Tibial nerve (tissue), 3 donors: ENCODE measurements around the genes ZNF135, ZSCAN18 and ZNF329.

GRCh38 chr19:58058978-58059384 lies at the start of gene ZNF135:
Gene ZNF135, plus strand, starts transcription at chr19:58059282.
- PRO-cap = bidirectional peak, plus-strand start at chr19:58059318, minus-strand start at chr19:58059166
- RAMPAGE, long total RNA, 3 experiments = start-site peak on the plus strand in 2 of 3 experiments, at chr19:58059229-58059301 at its widest, 60 to 66 reads per replicate

GRCh38 chr19:58097387-58098327 lies at the start of gene ZSCAN18:
Gene ZSCAN18, minus strand, starts transcription at chr19:58098231.
- PRO-cap = bidirectional peak, plus-strand start at chr19:58098512, minus-strand start at chr19:58098228
- RAMPAGE, long total RNA, 3 experiments = start-site peak on the minus strand in 3 of 3 experiments, at chr19:58098217-58098239 at its widest, 26 to 108 reads per replicate

- PRO-cap = bidirectional peak, plus-strand start at chr19:58150888, minus-strand start at chr19:58150787
- RAMPAGE, long total RNA, 3 experiments = start-site peak on the minus strand in 2 of 3 experiments, at chr19:58150765-58150804 at its widest, 16 to 50 reads per replicate
Observed at GRCh38 chr19:58149981-58151030, at the start of gene ZNF329. Gene ZNF329, minus strand, starts transcription at chr19:58150789.

GRCh38 chr19:58381253-58381615 lies 404 bp upstream of the ZNF837 start:
- PRO-cap = bidirectional peak, plus-strand start at chr19:58381376, minus-strand start at chr19:58381030
- RAMPAGE, long total RNA, 3 experiments = no peak in any of the 3 experiments

GRCh38 chr19:58407477-58408127 lies 847 bp upstream of the ZNF584 start:
- PRO-cap = no peak
- RAMPAGE, long total RNA, 3 experiments = start-site peak on the minus strand in 1 of 3 experiments, at chr19:58407664-58408189 at its widest, 5 reads per replicate

DNA sequence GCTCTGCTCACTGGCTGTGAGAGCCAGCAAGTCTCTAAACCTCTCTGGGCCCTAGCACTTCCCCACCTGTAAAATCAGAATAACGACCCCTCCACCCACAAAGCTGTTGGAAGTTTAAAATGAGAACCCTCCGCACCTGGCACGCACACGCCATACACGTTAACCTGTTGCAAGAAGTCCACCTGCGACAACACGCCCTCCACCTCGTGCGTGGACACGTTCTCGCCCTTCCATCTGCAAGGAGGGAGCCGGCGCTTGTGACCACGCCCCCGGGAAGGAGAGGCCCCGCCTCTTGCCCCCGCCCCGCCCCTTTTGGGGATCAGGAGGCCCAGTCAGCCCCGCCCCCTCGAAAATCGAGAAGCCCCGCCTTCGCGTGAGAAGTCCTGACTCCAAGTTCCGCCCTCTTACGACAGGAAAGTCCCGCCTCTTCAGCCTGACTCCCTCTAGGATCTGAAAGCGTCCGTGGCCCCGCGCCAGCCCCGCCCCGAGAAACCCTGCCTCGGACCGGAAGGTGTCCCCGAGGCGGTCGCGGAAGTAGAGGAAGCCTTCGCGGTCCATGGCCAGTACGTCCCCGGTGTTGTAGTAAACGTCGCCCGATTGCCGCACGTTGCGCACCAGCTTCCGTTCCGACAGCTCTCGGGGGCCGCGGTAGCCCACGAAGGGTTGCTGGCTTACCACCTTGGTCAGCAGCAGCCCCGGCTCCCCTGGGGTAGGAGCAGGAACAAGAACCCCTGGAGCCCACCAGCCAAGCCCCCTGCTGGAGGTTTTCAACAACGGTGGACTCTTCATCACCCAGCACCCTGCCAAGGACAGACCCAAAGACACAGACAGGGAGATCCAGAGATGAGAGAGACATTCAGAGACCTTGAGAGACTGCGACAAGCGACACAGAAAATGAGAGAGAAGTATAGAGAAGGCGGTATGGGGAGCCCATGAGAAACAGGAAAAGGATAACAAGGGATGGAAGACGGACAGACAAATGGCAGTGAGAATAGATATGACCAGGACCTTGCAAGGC lies 12.5 kb downstream of the SLC27A5 start:
- PRO-cap = bidirectional peak, plus-strand start at position 537 of the sequence, minus-strand start at position 236 of the sequence
- RAMPAGE, long total RNA, 3 experiments = start-site peak on the plus strand in 3 of 3 experiments, centred at positions 530 to 625 of the sequence, 9 to 50 reads per replicate; start-site peak on the minus strand in 3 of 3 experiments, centred at positions 244 to 250 of the sequence, 46 to 51 reads per replicate

- PRO-cap = unidirectional peak, plus-strand start at chr19:58514200
- RAMPAGE, long total RNA, 3 experiments = no peak in any of the 3 experiments
Observed at GRCh38 chr19:58513548-58514448, 2.0 kb upstream of the SLC27A5 start.

GRCh38 chr19:58518623-58519449 lies 774 bp downstream of the ZBTB45 start:
- PRO-cap = no peak
- RAMPAGE, long total RNA, 3 experiments = no peak in any of the 3 experiments

GRCh38 chr19:58553753-58554771 lies 843 bp downstream of the CHMP2A start:
- PRO-cap = no peak
- RAMPAGE, long total RNA, 3 experiments = start-site peak on the minus strand in 2 of 3 experiments, at chr19:58554197-58554204 at its widest, 25 to 41 reads per replicate

DNA sequence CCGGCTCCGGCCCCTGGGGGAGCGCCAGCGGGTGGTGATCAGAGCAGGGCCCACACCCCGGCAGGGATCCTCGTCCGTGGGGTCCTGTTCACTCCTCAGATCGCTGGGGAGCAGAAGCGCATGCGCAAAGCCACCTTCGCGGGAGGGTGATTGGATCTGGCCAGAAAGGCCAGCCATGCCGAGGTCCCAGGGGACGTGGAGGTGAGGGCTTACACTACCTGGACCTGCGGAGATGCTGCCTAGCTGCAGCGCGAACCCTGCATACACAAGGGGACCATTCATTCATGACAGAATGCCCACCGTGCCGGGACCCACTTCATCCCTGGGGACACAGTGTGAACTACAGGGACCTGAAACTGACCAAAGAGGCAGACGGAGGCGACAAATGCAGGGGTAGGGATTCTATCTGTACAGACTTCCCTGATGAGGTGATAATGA lies 4.9 kb upstream of the UBE2M start:
- PRO-cap = no peak
- RAMPAGE, long total RNA, 3 experiments = no peak in any of the 3 experiments

DNA sequence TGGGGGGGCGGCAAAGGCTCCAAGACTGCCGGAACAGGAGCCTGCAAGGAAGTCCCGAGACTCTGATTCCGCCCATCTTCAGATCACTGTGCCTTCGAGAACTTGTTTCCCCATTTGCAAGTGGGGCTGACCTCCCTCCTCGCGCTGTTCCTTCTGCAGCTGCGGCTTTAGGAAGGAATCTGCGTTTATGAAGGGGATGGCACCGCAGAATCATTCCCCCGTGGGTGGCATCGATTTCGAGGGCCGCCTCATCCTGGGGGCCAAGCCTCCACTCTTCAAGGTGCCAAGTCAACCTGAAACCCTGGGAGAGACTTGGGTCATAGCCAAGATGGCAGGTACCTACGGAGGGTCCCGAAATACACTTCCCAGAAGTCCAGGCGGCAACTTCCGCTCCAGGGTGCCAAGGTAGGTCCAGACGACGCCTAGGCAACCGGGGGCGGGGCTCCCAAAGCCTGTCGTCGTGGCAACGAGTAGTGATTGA lies 676 bp downstream of the MZF1 start:
- PRO-cap = no peak
- RAMPAGE, long total RNA, 3 experiments = no peak in any of the 3 experiments